Left ventricle myocardium (tissue), 1 donor: Measurements from ENCODE around the genes BOLA2, KIF22 and ASPHD1.

DNA sequence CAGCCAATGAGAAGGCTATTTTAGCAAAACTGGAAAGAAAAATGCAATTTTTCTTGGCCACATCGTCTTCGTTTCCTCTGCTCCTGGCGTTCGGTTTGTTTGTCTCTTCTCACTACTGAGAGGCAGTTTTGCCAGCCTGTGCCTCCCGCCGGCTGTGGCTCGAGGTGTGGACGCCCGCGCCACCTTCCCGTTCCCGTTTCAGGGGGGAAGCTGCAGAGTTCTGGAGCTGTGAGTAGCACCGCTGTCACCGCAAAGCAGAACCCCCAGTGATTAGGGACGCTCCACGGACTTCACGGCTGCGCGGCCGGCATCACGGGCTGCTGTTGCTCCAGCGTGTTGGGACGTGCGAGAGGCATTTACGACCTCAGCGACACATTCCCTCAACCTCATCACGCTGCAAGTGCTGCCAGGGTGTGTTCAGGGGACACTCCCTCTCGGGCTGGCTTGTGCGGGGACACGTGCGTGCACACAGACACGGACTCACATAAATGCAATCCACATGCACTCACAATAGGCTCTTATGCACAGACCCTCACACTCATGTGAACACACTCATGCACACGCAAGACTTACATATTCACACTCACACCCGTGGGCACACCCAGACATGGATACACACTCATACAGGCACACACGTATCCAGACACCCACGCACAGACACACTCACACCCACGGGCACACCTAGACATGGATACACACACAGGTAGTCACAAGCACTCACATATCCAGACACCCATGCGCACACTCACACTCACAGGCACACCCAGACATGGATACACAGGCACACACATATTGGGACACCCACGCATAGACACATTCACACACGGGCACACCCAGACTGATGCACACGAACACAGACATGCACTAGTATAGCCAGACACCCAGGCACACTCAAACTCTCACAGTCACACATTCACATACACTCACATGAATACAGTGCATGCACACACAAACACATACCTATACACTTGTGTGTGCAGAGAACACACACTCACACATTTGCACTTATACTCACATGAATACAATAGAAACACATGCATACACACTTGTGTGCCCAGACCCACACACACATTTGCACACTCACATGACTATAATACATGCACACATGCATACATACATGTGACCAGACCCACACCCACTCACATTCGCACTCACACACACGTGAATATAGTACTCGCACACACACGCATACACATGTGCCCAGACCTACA is 187.6 kb downstream of the NPIPB11 start:
- PRO-cap, result no peak

- PRO-cap, result no peak
Measured at GRCh38 chr16:29260616-29261088, 145.9 kb downstream of the NPIPB11 start.

GRCh38 chr16:29292750-29293476 is 113.6 kb downstream of the NPIPB11 start:
- PRO-cap, result bidirectional peak, plus-strand start at chr16:29293332, minus-strand start at chr16:29293133

GRCh38 chr16:29382878-29383585 is 23.5 kb downstream of the NPIPB11 start:
- PRO-cap, result no peak

- PRO-cap, result no peak
Measured at GRCh38 chr16:29453767-29454490, at the start of gene BOLA2. Gene BOLA2, minus strand, starts transcription at chr16:29454351.

DNA sequence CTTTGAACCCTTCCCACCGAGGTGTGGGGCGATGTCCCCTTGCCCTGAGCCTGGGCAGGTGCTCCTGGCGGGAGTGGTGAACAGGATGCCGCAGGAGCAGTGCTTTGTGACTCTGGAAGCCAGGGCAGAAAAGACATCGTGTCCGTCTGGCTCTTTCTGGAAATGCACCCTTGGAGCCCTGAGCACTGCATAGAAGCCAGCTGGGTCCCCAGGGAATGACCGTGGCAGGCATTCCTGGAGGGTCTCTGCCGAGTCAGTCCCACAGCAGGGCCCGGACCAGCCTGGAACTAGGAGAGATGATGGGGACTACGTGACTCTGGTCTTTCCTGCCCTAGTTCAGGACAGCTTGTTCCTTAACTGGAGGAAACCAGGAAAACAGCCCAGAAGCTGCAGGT is 33.7 kb upstream of the SPN start:
- PRO-cap, result no peak

DNA sequence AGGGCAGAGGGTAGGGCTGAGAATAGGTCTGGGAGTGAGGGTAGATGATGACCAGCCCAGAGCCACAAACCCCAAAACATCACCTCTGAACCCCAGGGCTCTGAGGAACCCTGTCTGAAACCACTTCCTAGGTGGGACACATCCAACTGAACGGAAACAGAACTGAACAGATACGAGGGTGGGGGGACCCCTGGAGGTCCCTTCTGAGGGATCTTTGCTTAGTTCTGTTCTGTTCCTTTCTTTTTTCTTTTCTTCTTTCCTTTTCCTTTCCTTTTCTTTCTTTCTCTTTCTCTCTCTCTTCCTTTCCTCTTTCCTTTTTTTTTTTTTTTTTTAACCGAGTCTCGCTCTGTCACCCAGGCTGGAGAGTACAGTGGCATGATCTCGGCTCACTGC is 22.0 kb upstream of the SPN start:
- PRO-cap, result no peak

DNA sequence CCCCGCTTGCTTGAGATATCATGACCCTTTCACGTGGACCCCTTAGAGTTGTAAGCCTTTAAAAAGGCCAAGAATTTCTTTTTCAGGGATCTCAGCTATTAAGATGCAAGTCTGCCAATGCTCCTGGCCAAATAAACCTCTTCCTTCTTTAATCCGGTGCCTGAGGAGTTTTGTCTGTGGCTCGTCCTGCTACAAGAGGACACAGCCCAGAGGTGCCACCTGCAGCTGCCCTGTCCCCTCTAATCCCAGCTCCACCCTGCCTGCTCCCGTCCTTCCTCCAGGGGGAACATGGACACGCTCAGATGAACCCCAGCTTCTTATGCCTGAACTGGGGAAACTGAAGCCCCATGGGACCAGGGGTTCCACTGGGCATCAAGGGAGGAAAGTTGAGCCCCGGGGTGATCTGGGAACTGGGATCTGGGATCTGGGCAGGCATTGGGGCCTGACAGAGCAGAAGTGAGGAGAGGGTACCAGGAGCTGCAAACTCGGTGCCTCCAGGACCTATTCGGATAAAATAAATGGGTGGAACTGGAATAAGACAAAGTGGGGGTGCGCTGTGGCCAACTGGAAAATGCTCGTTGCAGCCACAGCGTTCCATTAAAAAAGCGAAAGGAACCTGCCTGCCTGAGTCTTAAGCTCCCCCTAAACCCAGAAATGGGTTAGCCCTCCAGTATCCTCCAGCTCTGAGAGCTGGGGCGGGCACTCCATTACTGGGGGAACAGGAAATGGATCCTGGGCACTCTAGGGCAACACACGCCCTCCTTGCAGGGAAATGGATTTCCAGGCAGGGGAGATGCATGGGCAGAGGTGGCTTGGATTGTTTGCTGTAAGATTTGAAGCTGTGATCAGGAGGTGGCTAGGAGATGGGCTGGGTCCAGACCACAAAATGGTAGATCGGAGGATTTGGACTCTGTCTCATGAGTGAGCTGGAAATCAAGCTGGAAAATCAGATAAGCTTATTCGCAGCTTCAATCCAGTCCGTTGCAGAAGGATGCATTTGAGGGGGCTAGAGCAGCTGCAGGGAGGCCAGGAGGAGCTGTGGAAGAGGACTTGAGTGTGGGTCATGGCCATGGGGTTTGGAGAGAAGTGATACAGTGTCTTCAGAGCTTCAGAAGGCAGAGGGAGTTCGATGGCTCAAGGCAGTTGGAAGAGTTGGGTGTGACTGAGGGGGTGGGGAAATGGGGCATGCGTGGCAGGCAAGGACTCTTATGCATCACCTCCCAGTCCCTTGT is 20.0 kb downstream of the QPRT start:
- PRO-cap, result no peak

- PRO-cap, result no peak
Measured at GRCh38 chr16:29736671-29737273, 9.0 kb downstream of the C16orf54 start.

DNA sequence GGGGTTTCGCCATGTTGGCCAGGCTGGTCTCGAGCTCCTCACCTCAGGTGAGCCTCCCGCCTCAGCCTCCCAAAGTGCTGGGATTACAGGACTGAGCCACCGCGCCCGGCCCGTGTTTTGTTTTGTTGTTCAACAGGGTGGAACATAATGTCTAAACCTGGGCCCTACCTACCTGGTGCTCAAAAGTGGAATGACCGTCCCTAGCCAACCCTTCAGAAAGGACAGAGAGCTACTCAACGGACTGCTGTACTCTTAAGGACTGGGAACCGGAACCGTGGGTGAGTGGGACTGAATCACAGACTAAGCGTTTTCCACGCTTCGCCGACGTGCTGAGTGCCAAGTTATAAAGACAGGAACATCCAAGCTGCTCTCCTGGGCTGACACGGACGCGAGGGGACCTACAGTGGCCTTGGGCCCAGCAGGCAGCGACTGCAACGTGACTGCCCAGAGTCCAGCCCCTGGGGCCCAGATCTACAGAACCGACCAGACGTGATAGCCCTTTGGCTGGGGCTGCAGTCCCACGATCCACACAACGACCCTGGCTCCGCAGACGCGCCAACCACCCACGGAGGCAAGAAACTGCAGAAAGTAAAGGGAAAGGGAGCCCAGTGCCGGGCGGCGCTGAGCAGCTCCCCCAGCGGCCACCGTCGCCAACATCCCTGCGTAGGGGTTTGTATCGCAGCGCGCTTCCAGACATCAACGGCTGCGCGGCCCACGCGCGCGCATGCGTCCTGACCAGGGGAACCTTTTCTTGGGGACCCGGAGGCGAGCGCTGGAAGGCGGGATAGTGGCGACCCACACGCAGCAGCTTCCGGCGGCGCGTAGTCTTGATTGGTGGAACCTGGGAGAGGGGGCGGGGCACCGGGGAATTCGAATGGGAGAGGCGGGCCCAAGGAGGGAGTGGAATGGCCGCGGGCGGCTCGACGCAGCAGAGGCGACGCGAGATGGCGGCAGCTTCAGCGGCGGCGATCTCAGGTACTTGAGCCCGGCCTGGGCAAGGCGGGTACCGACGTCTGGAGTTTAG is at the start of gene KIF22:
KIF22 (plus strand) TSS at position 897 of the 1,024 bp plus-strand sequence.
- PRO-cap, result bidirectional peak, plus-strand start at position 900 of the sequence, minus-strand start at position 726 of the sequence

GRCh38 chr16:29807083-29807989 is 1.0 kb downstream of the MAZ start:
- PRO-cap, result bidirectional peak, plus-strand start at chr16:29807807, minus-strand start at chr16:29807710; bidirectional peak, plus-strand start at chr16:29808108, minus-strand start at chr16:29807930

- PRO-cap, result no peak
Measured at GRCh38 chr16:29861045-29861672, 1.9 kb downstream of the CDIPT start.

- PRO-cap, result no peak
Measured at GRCh38 chr16:29900157-29901391, at the start of gene ASPHD1. Gene ASPHD1, plus strand, starts transcription at chr16:29900488.

GRCh38 chr16:29962560-29963088 is 745 bp downstream of the TMEM219 start:
- PRO-cap, result bidirectional peak, plus-strand start at chr16:29962862, minus-strand start at chr16:29962794

GRCh38 chr16:30063465-30063843 is 2.1 kb upstream of the ALDOA start:
- PRO-cap, result no peak

GRCh38 chr16:30069780-30070749 is 4.5 kb downstream of the ALDOA start:
- PRO-cap, result no peak

DNA sequence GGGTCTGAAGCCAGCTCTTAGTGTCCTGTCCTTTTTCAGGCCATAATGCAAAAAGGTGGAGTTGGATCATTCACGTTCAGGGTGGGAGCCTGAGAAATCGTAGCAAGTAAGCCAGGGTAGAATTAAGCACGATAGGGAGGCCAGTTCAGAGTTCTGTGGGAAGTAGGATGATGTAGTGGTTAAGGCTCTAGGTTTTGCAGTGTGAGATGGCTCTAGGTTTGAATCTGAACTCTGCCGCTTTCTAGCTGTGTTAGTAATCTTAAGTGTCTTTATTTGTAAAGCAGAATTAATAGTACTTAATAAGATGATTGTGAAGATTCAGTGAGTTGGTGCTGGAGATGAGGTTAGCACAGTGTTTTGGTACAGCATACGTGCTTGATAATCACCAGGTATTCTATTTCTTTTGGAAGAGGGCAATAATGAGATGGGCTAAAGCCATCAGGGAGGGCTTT is 1.2 kb downstream of the PPP4C start:
- PRO-cap, result no peak

DNA sequence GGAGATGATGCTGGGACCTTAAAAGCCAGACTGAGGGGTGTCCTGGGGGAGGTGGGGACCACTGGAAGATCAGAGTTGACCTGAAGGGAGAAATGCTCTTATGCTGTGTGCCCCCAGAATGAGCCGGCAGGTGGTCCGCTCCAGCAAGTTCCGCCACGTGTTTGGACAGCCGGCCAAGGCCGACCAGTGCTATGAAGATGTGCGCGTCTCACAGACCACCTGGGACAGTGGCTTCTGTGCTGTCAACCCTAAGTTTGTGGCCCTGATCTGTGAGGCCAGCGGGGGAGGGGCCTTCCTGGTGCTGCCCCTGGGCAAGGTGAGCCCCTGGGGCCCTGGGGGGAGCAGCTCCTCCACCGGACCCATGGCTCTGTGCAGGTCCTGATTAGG is 1.7 kb downstream of the CORO1A start:
- PRO-cap, result no peak

DNA sequence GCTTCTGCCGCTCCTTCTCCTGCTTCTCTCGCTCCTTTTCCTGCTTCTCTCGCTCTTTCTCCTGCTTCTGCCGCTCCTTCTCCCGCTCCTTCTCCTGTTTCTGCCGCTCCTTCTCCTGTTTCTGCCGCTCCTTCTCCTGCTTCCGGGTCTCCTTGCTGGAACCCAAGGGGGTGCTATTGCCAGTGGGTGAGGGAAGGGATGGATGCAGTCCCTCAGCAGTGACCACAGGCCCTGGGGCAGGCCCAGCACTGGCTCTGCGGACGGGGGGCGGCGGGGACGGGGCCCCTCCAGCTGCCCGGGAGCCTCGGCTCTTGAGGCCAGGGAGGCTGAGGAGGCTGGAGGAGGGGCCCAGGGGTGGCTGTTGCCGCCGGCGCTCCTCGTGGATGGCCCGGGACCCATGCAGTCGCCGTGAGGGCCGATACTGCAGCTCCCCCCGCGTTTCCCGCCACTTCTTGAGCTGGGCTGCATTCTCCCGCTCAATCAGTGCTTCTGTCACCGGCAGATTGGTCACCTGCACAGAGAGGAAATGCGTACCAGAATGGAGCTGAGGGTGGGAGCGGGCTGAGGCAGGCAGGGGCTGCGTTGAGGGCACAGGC is 3.1 kb upstream of the CD2BP2 start:
- PRO-cap, result no peak

DNA sequence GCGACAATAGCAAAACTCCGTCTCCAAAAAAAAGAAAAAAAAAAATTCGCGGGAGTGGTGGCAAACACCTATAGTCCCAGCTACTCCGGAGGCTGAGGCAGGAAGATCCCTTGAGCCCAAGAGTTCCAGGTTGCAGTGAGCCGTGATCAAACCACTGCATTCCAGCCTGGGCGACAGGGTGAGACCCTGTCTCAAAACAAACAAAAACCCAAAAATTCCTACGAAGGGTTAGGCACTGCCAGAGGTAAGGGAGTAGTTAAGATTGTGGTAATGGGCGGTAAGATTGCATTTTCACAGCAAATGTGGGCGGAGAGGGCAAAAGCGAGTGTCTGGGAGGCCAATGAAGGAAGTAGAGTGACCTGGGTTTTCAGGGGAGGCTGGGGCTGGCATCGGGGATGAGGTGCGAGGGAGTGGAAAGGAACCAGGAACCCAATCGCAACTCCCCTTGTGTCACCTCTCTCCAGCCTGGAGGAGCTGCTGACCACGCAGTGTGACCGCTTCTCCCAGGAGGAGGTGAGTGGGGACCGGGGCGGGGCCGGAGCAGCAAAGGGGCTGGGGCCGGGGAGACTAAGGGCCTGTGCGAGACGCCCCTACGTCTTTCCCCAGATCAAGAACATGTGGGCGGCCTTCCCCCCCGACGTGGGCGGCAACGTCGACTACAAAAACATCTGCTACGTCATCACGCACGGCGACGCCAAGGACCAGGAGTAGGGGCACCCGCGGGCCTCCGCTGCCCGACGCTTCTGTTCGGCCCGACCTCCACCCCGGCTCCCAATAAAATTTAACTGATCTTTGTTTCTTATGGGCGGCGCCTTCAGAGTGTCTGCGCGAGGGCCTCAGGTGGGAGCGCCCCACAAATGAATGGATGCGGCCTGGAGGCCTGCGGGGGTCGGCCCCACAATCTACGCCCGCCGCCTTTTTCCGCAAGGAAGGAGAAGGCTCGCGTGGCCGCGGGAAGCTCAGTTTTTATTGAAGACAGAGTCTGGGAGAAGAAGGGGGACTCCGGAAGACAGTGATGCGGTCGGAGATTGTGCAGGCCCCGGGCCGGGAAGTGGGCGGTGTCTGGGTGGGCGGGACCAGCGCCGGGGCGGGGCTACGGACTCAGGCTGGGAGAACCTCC is 2.9 kb downstream of the MYL11 start:
- PRO-cap, result bidirectional peak, plus-strand start at position 682 of the sequence, minus-strand start at position 660 of the sequence; bidirectional peak, plus-strand start outside the sequence, minus-strand start at position 1,053 of the sequence